Mesangial cell (primary cell): ENCODE data around the genes NBPF15 and TXNIP.

- RAMPAGE, long total RNA: no peak
These were observed 51.8 kb downstream of the PPIAL4A start for GRCh38 chr1:120941277-120941883.

DNA sequence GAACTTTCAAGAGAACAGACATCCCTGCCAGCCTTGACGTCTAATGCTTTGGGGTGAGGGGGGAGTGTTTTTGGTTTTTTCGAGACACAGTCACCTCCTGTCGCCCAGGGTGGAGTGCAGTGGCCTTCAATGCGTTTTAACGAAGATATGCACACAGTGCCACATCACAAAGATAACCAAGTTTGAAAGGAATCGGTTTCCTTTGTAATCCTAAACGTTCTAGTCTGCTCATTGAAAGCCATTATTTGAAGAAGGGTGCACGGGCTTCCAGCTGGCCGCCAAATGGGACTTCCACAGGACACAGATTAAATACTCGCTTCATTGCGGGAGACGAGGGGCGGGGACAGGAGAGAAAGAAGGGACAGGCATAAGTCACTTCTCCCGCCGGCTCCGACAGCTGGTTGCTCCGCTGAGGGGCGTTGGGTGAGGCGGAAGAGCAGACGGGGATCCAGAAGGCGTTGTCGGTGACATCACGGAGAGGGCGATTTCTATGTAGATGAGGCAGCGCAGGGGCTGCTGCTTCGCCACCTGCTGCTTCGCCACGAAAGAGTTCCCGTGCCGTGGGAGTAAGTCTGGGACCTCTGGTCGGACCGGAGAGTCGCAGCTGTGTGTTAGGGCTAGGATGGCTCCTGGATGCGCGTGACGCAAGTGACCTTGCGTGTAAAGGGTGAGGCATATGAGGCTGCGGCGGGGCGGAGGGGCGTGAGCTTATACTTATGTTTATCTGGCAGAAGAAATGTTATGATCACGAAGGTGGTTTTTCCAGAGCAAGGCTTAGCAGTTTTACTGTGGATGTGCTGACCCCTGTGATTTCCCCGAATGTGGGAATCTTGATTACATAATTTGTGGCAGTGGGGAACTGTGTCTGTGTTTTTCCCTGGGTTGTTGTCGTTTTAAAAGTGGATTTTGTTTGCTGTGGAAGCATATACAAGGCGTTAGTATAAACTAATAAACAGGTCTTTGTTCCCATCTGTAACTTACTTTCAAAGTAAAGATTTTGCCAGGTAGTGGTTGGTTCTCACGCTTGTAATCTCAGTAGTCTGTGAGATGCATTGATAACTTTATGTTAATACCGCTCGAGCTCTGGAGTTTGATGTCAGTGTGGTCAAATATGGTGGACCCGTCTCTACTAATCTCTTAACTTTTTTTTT, 52.7 kb downstream of the PPIAL4A start:
- RAMPAGE, long total RNA: no peak

GRCh38 chr1:121117737-121118237, 66.4 kb downstream of the FAM72B start:
- RAMPAGE, long total RNA: no peak

GRCh38 chr1:121185616-121186181, 924 bp downstream of the SRGAP2C start:
- RAMPAGE, long total RNA: no peak

DNA sequence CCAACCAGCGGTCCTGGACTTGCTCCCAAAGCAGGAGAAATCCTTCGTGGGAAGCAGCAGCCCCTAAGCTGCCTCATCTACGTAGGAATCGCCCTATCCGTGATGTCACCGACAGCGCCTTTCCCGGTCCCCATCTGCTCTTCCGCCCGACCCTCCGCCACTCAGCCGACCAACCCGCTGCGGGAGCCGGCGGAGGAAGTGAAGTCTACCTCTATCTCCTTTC, 206.1 kb downstream of the H3-7 start:
- RAMPAGE, long total RNA: no peak

- RAMPAGE, long total RNA: no peak
These were observed 185.2 kb downstream of the H3-7 start for GRCh38 chr1:143720411-143721200.

GRCh38 chr1:144460974-144461969, at the start of gene NBPF15:
Gene NBPF15, minus strand, starts transcription at chr1:144461669.
- RAMPAGE, long total RNA: no peak

GRCh38 chr1:145191327-145191850, 50.6 kb downstream of the PPIAL4D start:
- RAMPAGE, long total RNA: no peak

GRCh38 chr1:145214919-145215710, 26.9 kb downstream of the PPIAL4D start:
- RAMPAGE, long total RNA: no peak

GRCh38 chr1:145772700-145773642, 50.9 kb downstream of the RNF115 start:
- RAMPAGE, long total RNA: no peak

DNA sequence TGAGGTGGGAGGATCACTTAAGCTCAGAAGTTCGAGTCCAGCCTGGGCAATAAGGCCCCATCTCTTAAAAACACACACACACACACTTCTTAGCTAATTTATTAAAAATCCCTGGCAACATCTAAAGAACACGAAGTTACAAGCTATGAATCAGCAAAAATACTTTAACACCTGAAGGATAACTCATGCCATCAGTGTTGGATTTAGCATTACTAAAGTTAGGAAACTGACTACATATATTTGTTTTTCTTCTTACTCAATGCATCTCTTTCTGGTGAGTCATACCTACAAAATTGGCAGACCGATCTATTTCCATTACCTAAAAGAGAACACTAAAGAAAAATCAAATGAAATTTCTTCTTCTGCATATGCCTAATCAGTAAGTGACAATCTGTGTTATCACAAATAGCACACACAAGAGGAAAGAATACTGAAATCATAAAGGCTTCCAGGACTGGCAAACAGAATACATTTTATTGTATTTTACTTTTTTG, 41.5 kb downstream of the RNF115 start:
- RAMPAGE, long total RNA: no peak

DNA sequence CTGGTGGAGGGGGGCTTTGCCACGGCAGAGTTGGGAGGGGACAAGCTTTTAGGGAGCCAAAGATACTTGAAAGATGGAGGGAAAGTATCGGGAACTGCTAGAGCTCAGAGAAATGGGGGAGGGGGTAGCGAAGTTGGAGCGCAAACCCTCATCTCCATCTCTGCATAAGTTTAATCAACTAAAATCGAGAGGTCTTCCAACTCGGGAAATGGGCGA, 323 bp upstream of the PIAS3 start:
- RAMPAGE, long total RNA: no peak

- RAMPAGE, long total RNA: no peak
These were observed 11.6 kb upstream of the ANKRD35 start for GRCh38 chr1:145896928-145897968.

- RAMPAGE, long total RNA: no peak
These were observed 429 bp upstream of the RBM8A start for GRCh38 chr1:145927839-145927986.

DNA sequence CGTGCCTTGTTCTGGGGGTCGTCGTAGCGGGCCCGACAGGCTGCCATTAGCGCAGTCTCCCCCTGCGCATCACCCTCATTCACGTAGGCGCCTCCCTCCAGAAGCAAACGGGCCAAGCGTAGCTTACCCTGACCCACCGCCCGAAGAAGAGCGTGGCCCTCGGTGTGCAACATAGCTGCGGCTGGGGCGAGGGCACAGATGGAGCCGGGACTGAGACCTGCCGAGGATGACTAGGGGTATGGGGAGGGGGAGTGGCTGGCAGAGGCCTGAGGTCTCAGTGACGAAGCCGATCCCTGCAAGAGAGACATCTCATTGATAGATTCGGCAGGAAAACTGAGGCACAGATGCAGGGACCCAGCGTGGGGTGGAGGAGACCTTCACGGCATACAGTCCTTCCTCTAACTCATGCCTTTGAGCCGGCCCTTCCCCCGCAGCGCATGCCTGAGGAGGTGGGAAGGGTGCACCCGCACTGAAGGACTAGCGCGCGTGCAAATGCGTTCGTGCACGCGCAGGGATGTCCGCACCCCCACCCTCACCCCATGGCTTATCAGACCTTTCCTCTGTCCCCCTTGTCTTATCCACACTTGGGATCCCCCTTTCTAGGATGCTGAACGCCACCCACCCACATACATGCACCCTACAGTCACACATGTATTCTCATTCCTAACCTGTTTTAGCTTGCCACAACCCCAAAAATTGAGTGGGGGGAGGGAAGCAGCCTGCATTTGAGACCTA, 2.6 kb downstream of the ANKRD34A start:
- RAMPAGE, long total RNA: no peak

DNA sequence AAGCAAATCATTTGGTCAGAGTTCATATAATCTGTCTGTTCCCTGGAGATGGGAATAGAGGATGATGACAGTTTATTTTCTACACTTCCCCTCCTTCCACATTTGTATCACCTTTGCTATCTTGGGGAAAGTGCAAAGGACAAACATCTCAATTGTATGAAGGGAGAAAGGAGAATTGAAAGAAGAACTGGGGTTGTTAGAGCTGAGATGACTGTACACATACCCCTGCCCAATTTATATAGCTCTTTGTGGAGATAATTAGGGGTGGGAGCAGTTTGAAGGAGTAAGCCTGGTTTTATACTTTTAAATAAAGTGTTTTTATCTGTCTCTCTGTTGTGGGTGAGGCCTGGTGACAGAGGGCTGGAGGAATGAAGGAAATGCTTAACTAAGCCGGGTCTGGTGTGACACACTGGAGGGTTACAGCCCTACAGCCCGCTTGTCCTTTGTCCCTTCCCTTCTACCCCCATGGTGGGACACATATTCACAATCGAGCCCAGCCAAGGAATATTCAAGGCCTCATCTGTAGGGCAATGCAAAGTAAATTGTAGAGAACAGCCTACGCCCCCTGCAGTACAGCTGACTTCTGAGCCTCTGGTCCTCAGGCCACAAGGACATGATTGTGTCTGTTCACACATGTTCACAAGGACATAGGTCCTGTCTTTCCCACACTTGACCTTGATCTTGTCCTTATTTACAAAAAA, 14.2 kb downstream of the POLR3GL start:
- RAMPAGE, long total RNA: no peak

- RAMPAGE, long total RNA: no peak
These were observed 7.8 kb downstream of the TXNIP start for GRCh38 chr1:145988538-145989101.

DNA sequence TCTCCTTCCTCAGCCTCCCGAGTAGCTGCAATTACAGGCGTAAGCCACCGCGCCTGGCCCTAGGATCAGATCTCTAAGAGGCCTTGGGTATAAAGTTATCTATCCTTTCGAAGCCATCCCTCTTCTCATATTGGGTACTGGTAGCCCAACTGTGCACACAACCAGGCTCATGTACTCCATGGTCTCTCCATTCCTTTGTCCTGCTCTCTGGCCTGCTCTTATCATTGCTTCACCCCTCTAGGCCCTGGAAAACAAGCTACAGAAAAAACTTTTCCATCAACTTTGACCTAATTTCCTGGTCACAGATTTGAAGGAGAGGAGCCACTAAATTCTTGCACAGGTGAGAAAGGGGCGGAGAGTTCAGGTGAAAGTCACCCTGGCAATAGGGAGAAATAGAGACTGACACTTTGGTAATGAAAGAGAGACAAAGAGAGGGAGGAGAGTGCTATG, 6.1 kb downstream of the TXNIP start:
- RAMPAGE, long total RNA: no peak

- RAMPAGE, long total RNA: no peak
These were observed at the start of gene TXNIP for GRCh38 chr1:145995948-145997001. Gene TXNIP, minus strand, starts transcription at chr1:145996579.

GRCh38 chr1:147084347-147085183, 87.7 kb downstream of the PRKAB2 start:
- RAMPAGE, long total RNA: no peak